Measurements from ENCODE around the gene KMT2E.

DNA sequence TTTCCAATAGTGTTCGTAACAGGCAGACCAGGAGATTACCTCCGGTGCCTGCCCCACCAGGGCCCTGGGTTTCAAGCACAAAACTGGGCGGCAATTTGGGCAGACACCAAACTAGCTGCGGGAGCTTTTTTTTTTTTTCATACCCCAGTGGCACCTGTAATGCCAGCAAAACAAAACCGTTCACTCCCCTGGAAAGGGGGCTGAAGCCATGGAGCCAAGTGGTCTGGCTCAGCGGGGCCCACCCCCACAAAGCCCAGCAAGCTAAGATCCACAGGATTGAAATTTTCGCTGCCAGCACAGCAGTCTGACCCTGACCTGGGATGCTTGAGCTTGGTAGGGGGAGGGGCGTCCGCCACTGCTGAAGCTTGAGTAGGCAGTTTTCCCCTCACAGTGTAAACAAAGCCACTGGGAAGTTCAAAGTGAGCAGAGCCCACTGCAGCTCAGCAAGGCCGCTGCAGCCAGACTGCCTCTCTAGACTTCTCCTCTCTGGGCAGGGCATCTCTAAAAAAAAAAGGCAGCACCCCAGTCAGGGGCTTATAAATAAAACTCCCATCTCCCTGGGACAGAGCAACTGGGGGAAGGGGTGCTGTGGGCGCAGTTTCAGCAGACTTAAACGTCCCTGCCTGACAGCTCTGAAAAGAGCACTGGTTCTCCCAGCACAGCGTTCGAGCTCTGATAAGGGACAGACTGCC lies 31.4 kb downstream of the ARMC10 start:
- RRBS = no CpG with 5 or more reads among the region's 14 CpGs

GRCh38 chr7:103147944-103148609 lies 822 bp downstream of the NAPEPLD start:
- RRBS = no CpG with 5 or more reads among the region's 7 CpGs

DNA sequence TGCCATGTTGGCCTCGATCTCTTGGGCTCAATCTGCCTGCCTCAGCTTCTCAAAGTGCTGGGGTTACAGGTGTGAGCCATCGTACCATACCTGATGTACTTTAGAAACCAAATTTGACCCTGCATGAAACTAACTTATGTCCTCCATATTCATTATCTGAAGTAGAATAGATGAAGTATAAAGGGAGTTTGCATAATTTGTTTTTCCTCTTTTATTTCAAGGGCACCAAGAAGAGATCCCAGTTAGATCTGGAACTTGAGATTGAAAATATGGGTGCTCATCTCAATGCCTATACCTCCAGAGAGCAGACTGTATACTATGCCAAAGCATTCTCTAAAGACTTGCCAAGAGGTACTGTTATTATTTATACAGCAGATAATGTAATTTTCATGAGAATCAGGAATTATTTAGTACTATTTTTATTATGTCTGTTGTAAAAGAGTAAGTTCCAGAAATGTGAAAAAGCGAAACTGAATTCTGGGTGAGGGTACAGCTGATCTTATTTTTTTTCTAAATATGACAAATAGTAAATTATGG lies 2.8 kb downstream of the PMPCB start:
- RRBS = no CpG with 5 or more reads among the region's 3 CpGs

DNA sequence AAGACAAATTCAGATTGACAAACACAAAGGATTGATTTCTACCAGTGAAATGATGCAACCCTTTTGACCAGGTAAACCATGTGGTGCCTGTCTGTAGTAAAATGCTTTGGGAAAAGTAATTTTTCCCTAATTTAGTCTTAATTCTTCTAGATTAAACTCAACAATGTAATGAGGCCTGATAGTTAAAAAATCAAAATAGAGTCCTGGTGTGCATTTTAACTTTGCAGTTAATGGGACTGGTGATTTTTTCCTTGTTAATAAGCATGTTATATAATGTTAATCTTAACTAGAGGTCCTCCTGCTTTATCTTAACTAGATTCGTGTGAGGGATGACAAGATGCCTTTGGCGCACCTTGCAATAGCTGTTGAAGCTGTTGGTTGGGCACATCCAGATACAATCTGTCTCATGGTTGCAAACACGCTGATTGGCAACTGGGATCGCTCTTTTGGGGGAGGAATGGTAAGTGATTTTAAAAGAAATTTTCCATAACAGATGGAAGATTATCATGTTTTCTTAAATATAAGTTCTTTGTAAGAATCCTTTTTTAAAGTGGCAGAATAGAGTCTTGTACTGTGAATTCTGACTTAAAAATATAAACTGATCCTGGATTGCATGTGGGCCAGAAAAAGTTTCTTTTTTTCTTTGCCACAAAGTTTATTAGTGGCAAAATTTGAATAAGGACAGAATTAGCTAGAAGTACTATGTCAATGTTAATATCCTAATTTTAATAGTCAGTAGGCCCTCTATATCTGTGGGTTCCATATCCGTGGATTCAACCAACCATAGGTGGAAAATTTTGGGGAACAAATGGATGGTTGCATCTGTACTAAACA lies 11.6 kb downstream of the PMPCB start:
- RRBS = no CpG with 5 or more reads among the region's 5 CpGs

- RRBS = no CpG with 5 or more reads among the region's 4 CpGs
Measured at GRCh38 chr7:103323370-103323970, 21.1 kb downstream of the DNAJC2 start.

- RRBS = no CpG with 5 or more reads among the region's 4 CpGs
Measured at GRCh38 chr7:103866911-103867254, 122.6 kb downstream of the RELN start.

GRCh38 chr7:104029713-104030037 lies 40.2 kb upstream of the RELN start:
- RRBS = no CpG with 5 or more reads among the region's 2 CpGs

DNA sequence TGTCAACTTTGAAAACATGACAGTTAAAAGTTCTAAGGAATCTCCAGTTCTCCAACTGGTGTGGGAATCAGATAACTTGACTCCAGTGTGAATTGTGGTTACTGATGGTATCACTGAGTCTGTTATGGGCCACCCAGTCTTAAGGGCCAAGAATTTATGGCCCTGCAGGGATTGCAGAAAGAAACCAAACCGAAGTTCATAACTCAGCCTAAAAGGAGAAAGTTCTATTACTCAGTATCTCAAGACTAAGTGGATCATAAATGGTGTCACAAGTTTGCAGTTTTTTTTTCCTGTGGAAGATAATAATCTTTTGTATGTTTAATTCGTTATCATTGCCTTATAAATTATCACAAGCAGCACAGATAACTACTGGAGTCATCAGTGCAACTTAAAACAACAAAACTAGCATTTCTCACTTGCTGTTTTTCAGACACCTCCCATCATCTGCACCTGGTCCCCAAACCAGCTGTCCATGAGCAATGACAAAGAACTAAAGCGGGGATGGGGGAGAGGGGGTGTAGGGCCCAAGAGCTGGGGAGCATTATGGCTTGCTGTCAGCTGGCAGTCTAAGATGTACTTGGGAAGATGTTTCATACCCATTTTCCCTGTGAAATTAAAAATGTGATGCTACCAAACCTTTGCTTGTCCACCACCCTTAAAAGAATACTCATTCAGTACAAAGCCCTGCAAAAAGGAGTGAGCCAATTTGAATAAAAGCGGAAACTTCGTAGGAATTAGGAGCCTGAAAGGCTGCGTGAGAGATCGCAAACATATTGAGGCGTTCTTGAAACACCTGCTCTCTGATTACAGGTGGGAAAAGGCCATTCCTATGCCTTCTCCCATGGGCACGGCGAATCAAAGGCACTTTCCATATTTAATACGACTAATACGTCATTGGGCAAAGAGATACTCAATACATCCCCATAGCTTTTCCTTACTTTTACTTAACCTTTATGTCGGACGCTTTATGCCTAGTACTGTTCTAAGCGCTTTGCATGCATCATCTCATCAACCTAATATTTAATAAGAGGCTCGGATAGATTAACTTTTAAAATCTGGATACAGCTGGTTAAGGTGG lies 31.2 kb upstream of the KMT2E start:
- RRBS = no CpG with 5 or more reads among the region's 16 CpGs

DNA sequence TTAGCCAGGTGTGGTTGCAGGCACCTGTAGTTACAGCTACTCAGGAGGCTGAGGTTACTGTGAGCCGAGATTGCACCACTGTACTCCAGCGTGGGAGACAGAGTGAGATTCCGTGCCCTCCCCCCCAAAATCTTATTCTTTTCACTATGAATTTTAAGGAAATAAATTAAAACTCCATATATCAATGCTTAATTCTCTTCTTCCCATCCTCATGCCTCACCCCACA lies 15.0 kb upstream of the KMT2E start:
- RRBS = no CpG with 5 or more reads among the region's 3 CpGs

- RRBS = no CpG with 5 or more reads among the region's 33 CpGs
Measured at GRCh38 chr7:105014167-105014475, at the start of gene KMT2E. Gene KMT2E, plus strand, starts transcription at chr7:105014205.

DNA sequence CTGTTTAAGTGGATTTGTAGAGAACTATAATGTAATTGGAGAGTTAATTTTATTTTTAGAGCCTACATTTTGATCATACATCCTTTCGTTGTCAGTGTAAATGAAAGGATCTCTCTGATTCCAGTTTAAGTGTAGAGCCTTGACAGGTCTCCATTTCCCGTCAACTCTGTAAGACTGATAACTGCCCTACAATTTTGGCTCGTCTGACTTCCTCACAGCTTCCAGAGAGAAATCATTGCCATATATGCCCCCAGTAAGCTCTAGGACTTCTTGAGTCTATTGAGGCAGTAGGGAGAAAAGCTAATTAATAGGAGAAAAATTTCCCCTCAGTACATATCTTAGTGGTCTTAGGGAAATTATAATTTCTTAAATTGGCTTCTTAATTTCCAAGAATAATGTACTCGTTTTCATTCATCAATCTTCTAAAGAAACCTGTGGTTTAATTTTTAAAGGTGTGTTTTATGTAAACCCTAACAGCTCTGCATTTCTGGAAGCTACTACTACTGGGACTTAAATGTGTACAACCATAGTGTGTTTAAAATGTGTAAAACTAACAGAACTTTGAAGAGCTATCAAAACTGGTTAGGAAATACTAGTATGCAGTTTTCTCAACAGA lies 3.8 kb downstream of the KMT2E start:
- RRBS = no CpG with 5 or more reads among the region's 4 CpGs

DNA sequence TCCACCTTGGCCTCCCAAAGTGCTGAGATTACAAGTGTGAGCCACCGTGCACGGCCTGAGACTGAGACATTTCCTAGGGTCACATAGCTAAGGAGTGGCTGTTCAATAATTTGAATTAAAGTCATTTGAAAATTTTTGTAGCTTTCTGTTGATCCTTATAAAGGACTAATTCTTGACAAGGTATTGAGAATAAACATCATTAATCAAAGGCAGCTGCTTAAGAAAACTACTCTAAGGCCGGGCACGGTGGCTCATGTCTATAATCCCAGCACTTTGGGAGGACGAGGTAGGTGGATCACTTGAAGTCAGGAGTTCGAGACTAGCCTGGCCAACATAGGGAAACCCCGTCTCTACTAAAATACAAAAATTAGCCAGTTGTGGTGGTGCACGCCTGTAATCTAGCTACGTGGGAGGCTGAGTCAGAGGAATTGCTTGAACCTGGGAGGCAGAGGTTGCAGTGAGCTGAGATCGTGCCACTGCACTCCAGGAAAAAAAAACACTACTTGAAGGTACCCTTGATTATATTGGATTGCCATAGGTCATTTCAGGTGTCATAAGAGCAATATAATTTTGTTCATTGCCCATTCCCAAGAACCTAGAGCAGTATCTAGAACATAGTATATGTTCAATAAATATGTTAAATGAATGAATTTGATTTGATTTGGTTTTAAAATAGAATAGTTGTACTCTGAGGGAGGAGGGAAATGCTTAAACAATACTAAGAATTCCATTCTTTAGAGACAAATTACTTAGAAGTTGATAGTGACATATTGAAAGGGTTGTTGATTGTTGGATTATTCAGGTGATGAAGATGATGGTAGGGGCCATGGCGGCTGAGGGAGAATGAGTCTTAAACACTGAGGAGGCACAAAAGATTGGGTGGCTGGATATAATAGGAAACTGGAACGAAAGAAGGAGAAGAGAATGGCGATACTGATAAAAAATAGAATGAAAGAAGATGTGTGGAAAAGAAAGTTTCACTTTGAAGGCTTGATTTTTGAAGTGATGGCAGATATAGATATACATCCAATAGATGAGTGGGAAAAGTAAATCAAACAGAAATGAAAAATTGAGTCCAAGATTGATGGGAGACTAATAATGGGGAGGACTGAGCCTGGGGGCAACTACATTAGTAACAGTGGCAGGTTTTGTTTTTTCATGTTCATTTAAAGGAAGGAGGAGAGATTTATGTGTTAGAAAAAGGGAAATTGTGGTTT lies 15.2 kb downstream of the KMT2E start:
- RRBS = no CpG with 5 or more reads among the region's 13 CpGs

- RRBS = no CpG with 5 or more reads among the region's 7 CpGs
Measured at GRCh38 chr7:105217965-105218574, 170.7 kb downstream of the SRPK2 start.

- RRBS = no CpG with 5 or more reads among the region's 3 CpGs
Measured at GRCh38 chr7:105264569-105265429, 123.9 kb downstream of the SRPK2 start.

GRCh38 chr7:105319666-105320226 lies 69.0 kb downstream of the SRPK2 start:
- RRBS = no CpG with 5 or more reads among the region's 8 CpGs

- RRBS = no CpG with 5 or more reads among the region's 7 CpGs
Measured at GRCh38 chr7:105520969-105521383, 1.1 kb downstream of the PUS7 start.

DNA sequence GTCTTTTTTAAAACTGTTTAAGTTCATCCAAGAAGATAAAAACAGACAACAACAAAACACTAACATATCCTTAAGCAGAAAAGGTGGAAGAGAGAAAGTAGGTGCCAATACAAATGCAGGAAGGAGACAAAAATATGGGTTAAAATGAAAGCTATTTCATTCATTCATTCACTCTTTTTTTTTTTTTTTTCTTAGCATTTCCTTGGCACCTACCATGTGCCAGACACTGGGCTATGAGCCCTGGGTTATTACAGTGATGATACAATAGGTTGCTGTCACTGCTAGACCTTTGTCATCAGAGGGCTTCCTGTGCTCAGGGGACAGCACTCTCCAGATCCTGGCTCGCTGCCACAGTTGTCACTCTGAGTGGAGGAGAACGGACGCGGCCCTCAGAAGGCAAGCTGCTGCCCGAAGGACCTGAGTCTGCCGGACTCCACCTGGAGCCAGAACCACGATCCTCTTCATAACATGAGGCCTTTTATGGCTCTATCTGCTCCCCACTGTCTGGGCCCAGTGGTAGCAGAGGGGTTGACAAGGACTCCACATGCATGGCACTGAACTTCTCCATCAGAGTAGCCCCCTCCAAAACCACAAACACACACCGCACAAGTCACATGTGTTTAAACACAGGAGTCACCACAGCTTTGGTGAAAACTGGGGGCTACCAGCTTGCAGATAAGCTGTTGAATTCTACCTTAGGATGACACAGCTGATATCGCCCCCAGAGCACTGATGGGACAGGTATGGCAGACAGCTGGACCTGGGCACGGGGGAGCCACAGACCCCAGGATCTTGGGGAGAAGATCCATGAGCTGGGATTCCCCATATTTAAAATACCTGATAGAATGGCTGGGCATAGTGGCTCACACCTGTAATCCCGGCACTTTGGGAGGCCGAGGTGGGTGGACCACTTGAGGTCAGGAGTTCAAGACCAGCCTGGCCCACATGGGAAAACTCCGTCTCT lies 94.7 kb upstream of the EFCAB10 start:
- RRBS = no CpG with 5 or more reads among the region's 13 CpGs

- RRBS = 98% methylated on average over 2 of the region's 12 CpGs
Measured at GRCh38 chr7:105689073-105689805, 107.9 kb upstream of the EFCAB10 start.

GRCh38 chr7:105934779-105935111 lies 28.3 kb upstream of the CDHR3 start:
- RRBS = no CpG with 5 or more reads among the region's 3 CpGs

DNA sequence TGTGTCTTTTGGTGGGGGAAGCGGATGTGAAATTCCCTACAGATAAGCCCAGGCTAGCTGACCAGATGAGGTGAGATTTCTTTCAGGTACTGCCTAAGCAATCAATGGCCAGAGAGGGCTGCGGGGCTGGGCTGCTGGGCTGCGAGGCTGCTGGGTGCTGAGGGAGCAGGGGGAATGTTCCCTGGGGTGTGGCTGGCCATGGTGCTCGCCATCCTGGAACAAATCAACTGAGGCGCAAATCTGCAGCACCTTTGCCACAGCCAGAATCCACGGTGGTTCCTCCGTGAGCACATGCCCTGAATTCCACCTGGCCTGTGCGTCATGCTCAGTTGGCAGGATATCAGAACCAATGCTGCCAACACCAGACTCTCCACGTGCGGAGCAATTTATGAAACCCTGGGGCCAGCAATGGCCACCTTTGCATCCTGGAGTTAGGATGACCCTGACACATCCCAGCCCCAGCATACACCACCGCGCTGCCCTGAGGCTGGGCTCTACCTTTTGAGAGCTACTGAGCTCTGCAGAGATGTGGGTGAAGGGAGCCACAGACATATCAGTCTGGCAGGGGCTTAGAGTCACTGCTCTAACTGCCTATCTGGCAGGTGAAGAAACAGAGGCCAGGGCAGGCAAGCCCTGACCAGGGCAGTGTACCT lies 42.1 kb downstream of the SYPL1 start:
- RRBS = no CpG with 5 or more reads among the region's 12 CpGs

All from NB4 (cell line).